Mesangial cell (primary cell): Measurements from ENCODE around the genes MGAT4A, LIPT1 and PDCL3.

GRCh38 chr2:98245117-98245737, 101.0 kb upstream of the CNGA3 start:
- RAMPAGE, long total RNA, result no peak

DNA sequence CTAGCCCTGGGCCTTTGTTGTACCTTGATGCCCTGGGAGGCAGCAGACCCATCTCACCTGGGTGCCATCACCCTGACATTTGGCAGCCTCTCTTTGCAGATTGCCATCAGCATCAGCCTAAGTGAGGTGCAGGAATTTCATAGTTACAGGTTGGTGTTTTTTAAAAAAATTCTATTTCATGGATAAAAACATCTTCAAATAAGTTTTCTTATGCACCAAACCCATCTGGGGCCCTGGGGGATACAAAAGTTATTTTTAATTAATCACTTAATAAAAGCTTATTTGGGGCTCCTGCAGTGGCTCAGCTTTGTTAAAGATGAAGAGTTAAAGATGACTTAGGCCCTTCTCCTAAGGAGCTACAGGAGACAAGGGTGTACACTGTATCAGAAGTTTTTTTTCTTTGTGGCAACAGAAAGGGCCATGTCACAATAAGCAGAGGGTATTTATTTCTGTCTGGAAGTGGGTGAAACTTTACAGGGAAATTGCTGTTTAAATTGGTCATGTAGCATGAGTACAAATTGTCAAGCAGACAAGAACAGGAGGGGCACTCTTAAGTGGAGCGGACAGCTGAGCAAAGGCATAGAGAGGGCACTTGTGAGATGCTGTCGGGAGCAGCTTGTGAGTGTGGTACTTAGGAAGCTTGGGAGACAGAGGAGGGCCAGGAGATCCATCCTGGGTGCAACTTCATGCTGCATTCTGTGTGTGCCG, 30.1 kb downstream of the INPP4A start:
- RAMPAGE, long total RNA, result no peak

GRCh38 chr2:98569946-98570543, 38.3 kb downstream of the COA5 start:
- RAMPAGE, long total RNA, result no peak

DNA sequence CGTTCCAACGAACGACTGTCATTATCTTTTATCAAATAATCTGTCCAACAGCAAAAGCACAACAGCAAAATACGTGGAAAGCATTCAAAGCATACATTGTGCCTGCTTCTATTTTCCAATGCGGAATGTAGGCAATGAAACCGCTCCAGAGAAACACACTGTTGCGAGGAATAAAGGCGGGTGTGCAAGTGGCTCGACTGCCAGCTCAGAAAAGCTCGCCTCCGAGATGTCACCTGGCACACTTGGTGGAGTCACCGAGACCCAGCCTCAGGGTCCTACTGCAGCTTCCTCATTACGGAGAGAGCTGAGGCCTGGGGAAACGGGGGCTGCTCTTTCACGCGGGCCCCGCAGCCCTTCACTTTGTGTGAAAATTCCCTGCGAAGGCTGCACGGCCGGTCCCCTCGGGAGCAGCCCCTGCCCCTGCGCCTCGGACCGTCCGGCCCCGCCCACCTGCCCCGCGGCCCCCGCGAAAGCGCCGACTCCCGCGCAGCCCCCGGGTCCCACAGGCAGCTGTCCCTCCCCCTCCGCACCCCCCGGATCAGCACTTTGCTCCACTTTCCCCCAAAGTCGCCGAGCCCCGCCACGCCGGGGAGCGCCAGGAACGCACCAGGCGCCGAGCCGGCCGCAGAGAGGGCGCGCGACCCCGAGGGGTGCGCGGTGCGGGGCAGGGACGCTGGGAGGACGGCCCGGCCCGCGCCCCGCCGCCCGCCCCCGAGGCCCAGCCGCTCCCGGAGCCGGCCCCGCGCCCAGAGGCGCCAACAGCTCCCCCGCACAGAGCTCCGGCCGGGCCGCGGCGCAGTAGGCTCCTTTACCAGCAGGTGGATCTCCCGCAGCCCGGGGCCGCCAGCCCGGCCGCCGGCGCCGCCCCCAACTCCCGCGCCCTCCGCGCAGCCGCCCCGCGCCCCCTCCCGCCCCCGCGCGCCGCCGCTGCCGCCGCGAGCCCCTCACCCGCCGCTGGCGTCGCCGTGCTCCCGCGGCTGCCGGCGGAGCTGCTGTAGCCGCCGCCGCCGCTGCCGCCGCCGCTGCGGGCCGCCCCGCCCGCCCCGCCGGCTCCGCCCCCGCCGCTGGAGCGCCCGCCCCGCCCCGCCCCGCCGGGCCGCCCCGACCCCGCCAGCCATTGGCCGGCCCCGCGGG, at the start of gene MGAT4A:
Gene MGAT4A, minus strand, starts transcription at position 1,033 of the 1,134 bp plus-strand sequence.
- RAMPAGE, long total RNA, result no peak

DNA sequence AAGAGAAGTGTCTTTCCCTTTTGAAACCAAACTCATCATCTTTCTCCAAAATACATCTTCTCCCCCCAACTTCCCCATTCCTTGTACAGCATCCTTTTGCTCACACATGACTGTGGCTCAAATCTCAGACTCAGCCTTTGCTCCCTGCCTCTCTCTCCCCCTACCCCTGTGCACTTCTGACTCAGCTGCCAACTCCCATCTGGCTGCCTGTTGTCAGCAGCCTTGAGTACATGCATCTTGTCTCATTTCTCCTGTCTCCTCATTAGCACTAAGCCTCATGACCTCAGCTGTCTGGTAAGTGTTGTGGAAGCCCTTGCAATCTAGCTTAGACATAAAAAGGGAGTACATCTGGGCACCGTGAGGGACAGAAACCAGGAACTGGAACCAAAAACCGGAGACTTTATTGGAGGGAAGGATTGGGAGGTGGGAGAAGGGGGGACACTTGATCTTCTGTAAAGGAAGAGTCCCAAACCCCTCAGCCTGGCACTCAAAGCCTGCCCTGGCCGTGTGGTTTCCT, 18.2 kb upstream of the MGAT4A start:
- RAMPAGE, long total RNA, result no peak

GRCh38 chr2:98766240-98766597, 35.3 kb upstream of the MGAT4A start:
- RAMPAGE, long total RNA, result no peak

DNA sequence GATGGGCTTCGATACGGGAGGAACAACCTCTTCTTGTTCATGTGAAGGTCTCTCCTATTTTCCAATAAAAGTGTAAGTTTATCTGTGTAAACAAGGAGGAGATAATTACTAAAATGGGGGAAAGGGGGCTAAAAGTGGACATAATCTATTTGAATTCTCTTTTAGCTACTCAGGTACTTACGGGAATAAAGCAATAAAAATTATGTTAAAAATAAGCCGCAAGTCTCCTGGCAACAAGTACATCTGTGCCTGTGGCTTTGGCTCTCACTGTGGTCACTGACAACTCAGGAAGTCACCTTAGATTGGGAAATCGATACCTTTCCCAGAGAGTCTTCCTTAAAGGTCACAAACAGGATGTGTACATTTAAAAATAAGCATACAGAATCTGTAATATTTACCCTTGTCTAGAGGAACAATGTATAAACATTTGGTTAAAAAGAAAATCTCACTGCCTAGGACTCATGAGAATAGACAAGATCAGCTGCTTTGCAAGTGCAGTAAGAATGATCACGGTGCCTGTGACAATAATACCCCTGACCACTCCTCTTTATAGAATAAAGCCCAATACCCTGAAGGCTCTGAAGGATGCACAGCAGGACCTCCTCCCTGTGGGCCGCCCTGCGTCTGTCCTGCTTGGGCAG, 97.8 kb upstream of the MGAT4A start:
- RAMPAGE, long total RNA, result no peak

DNA sequence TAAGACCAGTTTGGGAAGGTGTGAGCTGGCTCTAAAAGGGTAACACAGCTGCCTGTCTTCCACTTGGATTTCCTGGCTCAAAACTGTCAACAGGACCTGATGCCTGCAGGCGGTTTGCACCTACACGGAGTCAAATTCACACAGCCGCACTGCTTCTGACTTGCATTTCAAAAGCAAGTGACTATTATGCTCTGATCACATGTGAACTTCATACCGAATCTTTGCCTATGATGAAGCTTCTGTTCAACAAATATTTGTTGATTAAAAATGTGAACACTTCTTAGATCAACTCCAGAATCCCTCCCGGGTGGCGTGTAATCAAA, 909 bp downstream of the CRACDL start:
- RAMPAGE, long total RNA, result no peak

DNA sequence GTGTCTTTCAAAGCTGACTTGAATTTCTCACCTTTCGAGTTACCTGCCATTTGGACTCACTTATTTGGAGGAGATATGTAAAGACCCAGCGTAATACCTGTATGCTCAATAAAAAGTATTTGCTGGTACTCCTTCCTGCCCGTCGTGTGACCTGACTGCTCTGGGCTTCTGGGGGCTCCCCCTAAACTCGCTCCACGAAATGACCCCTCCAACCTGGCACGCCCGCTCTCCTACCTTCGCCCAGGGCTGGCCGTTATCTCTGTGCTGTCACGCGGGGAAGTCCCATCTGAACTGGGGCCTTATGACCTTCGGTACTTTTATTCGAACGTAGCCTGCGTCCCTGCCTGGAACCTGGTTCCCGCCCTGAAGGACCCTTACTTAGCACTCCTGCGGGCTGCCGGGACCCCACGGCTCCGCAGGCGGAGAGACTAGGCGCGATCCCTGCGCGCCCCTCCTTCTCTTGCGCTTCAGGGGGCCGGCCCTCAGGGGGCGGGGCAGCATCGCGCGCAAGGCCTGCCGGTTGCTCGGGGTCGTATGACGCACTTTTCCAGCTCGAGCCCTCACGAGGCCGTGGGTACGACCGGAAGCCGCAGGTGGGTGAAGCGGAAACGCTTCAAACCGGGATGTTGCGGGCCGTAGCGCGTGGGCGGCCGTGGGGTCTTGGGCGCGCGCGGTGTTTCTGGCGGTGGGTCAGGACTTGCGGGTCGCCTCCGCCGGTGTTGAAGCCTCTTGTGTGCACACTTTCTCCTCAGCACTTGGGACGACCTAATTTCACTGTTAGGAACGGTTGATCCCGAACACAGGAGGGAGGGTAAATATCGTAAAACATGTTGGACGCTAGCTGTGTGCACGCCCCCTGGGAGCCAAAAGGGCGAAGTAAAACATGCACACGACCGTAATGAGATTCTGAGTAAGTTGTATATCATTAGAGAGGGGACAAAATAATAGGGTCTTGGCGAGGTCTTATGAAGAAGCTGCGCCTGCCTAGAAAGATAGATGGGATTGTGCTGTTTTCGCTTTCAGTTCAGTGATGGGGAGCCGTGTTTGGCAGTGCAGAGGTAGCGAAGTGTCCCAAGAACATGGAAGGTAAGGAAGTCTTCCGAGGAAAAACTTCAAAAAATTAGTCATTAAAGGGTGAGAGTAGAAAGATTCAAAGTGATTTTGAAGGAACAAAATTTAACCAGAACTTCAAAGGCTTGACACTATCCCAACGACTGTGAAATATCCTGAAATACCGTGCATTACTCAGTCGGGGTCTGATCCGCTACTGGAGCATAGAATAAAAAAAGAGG, at the start of gene LIPT1:
Gene LIPT1, plus strand, starts transcription at position 509 of the 1,292 bp plus-strand sequence.
- RAMPAGE, long total RNA, result start-site peak on the plus strand centred at position 558 of the sequence, 43 bp wide, 24 reads

GRCh38 chr2:99405214-99405801, 68.1 kb downstream of the EIF5B start:
- RAMPAGE, long total RNA, result no peak

GRCh38 chr2:100106226-100107069, 35.9 kb downstream of the AFF3 start:
- RAMPAGE, long total RNA, result no peak

DNA sequence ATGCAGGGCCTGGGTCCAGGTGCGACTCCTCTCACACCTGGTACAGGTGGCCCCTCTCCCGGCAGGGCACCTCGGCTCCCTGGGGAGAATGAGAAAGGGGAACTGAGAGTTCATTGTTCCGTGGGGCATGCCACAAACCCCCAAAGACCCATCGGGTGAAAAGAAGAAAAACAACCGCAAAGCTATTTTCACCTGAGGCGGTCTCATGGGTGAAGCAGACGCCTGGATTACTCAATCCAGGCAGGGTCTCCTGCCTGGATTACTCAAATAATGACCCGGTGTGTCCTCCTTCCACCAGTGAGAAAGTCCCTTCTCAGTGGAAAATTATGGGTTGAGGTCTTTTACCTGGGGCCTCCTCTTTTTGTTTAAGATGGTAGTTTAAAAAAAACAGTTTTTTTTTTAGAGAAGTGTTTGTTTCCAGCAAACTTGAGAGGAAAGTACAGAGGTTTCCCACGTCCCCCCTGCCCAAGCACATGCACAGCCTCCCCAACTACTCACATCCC, 74.6 kb downstream of the LONRF2 start:
- RAMPAGE, long total RNA, result no peak

GRCh38 chr2:100409890-100410383, 7.5 kb downstream of the CHST10 start:
- RAMPAGE, long total RNA, result no peak

DNA sequence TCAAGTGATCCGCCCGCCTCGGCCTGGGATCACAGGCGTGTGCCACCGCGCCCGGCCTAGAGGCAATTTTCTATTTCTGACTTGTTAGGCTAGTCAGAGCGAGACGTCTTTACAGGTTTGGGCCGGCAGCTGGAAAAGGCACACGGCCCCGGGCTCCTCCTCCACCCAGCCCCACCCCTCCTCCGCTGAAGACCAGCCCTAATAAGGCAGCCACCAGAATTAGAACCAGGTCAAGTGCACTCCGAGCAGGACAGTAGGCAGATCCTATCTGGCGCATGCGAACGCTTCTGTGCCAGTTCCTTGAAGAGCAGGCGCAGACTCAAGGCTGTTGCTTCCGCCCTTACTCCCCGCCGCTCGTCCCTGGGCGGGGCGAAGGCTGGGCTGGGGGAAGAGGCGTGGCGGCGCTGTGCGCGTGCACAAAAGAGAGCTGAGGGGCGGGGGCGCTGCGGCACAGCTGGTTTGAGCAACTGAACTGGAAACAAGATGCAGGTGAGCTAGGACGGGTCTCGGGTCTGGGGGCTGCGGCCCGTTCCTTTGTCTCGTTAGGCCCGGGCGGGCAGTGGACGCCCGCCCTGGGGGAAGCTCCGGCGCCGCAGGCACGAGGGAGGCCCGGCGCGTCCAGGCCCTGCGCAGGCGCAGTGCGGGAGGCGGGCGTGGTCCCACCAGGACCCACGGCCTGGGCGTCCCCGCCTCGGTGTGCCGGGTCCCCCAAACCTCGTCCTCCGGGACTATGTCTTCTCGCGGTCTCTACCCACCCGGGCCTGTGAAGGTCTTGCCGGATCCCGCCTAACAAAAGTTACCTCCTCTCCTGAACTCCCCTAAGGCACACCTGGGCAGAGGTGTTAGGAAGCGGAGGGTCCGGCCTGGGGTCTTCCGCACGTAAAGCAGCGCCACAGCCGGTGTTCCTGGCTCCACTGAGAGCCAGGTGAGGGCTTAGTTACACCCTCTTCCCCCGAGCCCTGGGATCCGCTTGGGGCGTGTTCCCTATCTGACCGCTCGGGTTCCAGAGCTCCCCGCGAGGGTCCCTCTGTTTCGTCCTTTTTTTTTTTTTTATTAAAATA, at the start of gene PDCL3:
Gene PDCL3, plus strand, starts transcription at position 409 of the 1,061 bp plus-strand sequence.
- RAMPAGE, long total RNA, result start-site peak on the plus strand centred at position 423 of the sequence, 79 bp wide, 1,737 reads

GRCh38 chr2:100820675-100821560, 979 bp downstream of the NPAS2 start:
- RAMPAGE, long total RNA, result no peak

DNA sequence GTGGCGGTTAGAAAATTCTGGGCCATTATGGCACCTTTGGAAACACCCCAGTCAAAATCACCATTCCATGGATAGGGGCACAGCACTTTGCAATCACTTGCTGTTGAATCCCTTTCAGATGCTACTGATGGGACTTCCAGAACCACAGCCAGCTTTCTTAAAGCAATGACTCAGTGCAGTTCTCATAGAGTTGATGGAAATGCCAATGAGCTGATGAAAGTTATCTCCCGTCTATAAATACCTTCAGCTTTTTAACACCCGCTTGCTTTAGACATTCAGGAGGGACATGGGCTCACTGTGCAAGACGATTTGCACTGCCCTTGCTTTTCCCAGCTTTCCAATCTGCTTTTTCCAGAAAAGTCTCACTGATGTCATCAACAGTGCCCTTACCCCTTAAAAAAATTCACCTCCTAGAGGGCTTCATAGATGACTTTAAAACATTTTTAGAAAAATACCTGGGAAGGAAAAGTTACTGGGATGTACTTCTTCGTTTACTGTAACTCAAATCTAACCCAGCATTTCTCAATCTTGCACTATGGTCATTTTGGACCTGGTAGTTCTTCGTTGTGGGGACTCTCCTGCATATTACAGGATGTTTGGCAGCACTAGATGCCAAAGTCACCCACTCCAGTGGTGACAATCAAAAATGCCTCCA, 66.6 kb upstream of the RPL31 start:
- RAMPAGE, long total RNA, result no peak

DNA sequence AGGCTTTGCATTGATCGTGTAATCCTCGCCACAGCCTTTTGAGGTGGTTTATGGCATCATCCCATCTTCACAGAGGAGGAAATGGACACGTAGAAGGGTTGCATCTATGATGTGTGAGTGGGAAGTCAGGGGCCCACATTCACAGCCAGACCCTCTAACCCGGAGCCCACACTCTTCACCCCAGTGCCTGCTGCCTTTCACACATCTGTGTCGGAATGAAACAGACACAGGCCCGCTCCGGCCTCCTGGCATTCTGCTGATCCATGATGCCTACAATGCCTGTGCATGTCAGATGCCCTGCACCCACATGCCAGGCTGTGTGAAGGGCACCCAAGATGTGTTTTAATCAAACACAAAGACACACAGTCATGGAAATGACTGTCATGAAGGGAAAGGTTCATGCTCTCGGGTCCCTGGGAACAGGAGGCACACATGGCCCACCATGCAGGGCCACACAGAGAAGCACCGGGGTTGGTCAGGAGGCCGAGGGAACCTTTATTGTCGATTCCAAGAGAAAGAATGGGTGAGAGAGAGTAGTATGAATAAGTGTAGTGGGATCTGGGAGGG, 48.4 kb upstream of the RPL31 start:
- RAMPAGE, long total RNA, result no peak

DNA sequence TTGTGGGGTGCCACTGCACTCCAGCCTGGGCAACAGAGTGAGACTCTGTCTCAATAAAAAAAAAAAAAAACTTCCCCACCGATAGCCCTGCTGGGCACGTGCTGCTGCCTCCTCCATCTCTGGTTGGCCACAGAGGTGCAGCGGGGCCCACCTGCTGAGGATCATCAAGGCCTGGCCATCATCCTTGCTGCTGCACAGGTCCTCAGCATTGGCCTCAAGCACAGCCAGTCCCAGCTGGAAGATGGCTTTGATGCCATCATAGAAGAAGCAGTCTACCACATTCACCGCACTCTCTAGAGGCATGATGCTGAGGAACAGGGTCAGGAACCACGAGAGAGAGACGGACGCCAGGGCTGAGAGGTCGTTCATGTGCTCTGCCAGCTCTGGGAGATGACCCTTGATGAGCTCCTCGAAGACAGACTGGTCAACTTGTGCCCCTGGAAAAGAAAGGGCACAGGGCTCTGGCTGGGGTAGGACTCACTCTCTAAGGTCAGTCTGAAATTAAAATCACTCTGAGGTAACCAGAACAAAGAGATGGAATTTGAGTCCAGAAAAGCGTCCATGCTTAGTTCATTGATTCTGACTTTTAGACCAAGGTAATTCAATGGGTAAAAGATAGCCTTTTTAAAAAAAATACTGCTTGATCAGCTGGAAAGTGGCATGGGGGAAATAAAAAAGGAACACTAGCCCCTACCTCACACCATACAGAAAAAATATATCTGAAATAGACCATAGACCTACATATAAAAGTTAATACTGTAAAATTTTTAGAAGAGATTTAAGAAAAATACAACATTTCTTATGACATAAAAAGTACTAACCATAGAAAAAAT, 27.5 kb downstream of the RPL31 start:
- RAMPAGE, long total RNA, result no peak

DNA sequence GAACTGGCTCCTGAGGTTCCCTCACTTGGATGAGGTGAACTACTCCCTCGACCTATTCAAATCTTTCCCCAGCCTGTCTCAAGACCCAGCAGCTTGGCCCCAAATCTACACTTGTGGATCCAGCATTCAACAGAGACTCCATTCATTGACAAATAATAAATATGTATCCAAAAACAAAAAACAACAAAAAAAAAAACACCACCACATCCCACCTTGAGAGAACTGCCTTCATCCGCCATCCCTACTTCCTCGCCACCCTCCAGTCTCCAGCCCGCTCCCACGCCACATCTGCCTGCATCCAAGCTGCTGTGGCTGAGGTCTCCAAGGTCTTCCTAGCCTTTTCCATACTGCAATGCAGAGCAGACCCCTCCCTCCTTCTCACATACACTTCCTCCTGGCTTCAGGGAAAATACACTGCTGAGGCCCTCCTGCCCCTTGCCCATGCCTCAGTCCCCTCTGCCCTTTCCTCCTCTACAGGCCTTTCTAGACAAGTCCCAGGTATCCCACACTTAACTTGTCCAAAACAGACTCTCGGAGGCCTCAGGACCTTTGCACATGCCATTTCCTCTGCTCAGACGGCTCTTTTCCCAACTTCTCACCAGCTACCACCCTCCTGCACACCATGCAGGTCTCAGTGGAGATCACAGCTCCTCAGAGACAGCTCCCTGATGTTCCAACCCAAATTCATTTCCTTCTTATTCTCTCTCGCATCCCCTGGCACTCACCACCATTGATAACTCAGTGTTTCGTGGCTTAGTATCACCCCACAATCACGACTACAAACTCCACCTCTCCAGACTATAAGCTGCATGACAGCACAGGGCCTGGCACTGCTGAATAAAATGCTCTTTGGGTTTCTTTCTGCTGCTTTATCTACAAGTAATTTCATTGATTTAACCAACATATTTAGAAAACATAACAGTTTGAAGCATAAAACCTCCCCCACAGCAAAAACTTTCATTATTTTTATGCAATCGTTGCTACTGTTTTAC, 11.7 kb downstream of the TBC1D8 start:
- RAMPAGE, long total RNA, result no peak

DNA sequence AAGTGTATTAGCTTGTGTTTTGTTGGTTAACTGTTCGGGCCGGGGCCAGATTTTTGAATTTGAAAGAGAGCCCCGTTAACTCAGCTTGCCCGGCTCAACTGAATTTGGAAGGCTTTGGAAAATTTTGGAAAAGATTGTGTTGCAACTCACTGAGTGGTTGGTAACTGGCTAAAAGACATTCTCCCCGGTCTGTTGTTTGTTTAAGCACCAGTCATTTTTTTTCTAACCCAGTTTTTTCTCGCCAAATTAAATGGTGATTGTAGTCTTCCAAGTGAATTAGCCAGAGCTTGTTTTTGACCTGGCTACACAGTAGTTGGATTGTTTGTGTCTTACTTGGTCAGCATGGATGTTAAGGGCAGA, 2.3 kb downstream of the MAP4K4 start:
- RAMPAGE, long total RNA, result no peak